ENCODE results near the gene ALAD.

DNA sequence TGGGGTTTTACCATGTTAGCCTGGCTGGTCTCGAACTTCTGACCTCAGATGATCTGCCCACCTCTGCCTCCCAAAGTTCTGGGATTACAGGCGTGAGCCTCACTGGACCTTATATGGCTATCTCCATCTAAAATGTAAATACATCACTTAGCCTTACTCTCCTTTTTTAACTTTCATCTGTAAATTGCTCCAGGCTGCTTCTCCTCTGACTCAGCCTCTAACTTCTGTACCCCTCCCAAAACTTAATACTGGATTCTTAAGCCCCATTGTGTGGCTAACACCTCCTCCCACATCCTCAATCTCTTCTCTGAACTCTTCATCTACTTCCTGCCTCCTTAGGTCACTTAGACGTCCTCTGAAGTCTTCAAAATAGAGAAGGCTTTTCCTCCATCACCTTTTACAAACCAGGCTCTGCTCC lies 4.0 kb downstream of the SNX30 start:
- RRBS, result no CpG with 5 or more reads among the region's 3 CpGs

DNA sequence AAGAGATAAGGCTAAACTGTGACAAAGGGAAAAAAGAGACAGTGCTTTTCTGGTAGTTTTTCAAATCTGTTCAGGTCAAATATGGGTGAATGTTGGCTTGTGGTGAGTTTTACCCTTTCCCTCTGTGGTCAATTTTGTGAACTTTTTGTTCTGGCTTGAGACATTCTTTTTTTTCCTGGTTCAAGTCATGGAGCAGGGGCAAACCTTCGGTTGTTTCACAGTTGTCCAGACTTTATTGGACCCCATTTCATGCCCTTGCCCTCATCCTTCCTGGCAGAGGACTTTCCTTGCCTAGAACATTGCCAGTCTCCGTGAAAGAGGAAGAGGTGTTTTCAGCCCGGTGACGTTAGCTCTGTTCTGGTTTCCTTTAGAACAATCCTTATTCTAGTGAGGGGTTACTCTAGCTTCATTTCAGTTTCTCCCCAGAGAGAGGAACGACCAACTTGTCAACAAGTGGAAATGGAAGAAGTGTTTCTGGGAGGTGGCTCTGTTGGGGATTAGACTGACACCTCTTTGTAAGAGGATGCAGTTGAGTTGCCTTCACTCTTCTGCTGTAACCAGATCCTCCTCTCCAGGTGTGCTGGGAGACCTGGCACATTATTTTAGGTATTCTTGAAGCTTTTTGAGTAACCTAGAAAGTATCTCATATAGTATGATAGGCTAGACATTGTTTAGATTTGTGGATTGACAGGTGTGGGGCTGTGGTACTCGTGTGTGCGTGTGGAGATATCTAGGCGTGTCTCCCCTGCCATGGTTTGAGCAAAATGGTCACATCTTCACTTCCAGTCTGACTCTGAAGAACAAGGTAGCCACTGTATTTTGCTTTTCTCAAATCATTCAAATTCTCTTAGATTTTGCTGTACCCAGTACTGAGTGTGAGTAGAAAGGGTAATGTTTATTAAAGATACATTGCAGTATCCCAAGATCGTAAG lies 21.5 kb downstream of the SNX30 start:
- RRBS, result no CpG with 5 or more reads among the region's 9 CpGs

- RRBS, result no CpG with 5 or more reads among the region's 9 CpGs
These were observed 54.3 kb downstream of the SLC46A2 start for GRCh38 chr9:112836270-112836785.

GRCh38 chr9:112862047-112862546 lies 28.6 kb downstream of the SLC46A2 start:
- RRBS, result no CpG with 5 or more reads among the region's 6 CpGs

- RRBS, result no CpG with 5 or more reads among the region's 8 CpGs
These were observed 5.1 kb downstream of the SLC31A2 start for GRCh38 chr9:113155754-113156427.

DNA sequence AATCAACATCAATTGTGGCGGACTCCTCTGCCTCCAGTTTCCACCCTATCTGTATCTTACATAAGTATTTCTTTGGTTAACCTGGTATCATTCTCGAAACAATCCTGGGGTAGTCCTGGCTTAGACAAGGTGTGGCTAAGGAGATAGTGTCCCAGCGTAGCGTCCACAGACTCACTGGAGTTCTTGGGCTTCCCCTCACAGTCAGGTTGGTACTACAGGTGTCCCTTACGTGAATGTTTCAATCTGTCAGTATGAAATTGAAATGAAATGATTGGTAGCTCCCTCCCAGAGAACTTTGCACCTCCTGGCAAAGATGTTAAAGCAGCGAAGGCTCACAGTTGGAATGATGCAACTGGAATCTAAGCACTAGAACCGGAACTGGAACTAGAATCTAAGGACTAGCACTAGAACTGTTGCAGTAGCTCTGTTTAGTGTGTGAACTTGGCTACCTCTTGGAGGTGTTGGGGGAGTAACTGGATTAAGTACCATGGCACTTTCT lies 1.1 kb downstream of the SLC31A1 start:
- RRBS, result no CpG with 5 or more reads among the region's 7 CpGs

GRCh38 chr9:113227942-113228680 lies 6.8 kb downstream of the SLC31A1 start:
- RRBS, result no CpG with 5 or more reads among the region's 4 CpGs

- RRBS, result no CpG with 5 or more reads among the region's 3 CpGs
These were observed 3.7 kb upstream of the WDR31 start for GRCh38 chr9:113343536-113344379.

GRCh38 chr9:113354106-113354368 lies 4.7 kb downstream of the BSPRY start:
- RRBS, result no CpG with 5 or more reads among the region's 4 CpGs

DNA sequence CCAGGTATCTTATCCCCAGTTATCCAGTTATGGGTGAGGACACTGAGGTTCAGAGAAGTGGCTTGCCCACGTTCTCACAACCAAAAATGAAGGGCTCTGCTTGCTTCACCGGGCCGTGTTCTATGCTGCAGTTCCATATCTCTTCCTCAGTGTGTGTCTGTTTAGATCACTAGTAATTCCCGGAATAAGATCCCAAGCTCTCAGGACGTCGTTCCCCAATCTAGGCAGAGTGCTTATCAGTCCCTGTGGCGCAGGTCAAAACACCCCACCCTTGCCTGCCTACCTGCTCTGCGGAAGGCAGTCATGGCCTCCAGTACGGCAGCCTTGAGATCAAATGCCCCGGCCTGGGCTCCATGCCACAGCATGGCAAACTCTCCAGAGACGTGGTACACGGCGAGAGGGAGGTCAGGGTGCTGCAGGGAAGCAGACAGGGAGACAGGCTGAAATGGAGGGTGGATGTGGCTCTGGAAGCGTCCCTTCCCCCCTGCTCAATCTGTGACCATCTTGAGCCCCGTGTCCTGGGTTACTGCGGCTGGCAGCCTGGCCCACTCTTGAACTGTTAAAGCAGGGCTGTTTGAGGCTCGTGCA lies 12.0 kb upstream of the HDHD3 start:
- RRBS, result no CpG with 5 or more reads among the region's 17 CpGs

- RRBS, result 3% methylated on average over 5 of the region's 60 CpGs
These were observed at the start of gene ALAD for GRCh38 chr9:113400931-113401986. ALAD (minus strand) TSS chr9:113401284.

GRCh38 chr9:113409479-113409847 lies 1.0 kb downstream of the POLE3 start:
- RRBS, result no CpG with 5 or more reads among the region's 10 CpGs

DNA sequence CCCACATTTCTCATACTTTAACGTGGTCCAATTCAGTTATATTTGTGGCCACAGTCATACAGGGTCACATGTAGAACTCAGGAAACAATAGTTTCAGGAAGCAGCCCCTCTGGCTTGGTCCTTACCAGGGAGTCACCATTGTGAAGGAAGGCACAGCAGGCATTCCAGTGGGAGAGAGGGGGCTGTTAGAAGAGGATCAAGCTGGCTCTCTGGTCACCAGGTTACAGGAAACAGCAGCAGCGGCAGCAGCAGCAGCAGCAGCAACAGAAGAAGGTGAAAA lies 14.5 kb downstream of the C9orf43 start:
- RRBS, result no CpG with 5 or more reads among the region's 2 CpGs

DNA sequence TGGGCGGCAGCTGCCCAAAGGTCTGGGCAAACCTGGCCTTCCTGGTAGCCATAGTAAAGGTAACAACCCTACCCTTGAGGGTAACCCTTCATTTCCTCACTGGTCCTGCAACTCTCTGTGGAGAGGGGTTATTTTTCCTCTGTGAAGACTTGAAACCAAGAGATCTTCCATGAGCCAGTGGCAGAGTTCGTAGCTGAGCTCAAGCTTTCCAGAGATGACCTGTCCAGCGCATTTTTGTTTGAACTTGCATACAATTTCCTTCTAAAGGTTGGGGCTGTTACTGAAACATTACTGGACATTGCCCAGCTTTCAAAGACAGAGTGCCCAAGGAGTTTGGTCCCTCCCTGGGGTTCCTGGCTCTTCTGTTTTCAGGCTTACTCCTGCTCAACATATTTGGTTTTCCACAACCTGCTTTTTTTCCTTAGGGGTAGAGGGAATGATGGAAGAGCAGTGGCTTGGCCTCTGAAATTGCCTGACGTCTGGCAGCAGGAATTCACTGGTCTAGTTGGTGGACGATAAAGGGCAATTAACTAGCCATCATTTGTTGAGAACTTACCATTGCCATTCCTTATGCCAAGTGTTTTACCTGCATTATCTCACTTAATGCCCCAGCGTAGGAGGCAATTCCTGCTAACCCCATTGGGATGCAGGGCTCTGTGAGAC lies 1.1 kb downstream of the RGS3 start:
- RRBS, result no CpG with 5 or more reads among the region's 6 CpGs

GRCh38 chr9:113492139-113492830 lies 28.8 kb downstream of the RGS3 start:
- RRBS, result no CpG with 5 or more reads among the region's 9 CpGs

- RRBS, result no CpG with 5 or more reads among the region's 8 CpGs
These were observed 47.7 kb downstream of the RGS3 start for GRCh38 chr9:113510965-113511794.

- RRBS, result no CpG with 5 or more reads among the region's 10 CpGs
These were observed 77.7 kb downstream of the RGS3 start for GRCh38 chr9:113540958-113541799.

DNA sequence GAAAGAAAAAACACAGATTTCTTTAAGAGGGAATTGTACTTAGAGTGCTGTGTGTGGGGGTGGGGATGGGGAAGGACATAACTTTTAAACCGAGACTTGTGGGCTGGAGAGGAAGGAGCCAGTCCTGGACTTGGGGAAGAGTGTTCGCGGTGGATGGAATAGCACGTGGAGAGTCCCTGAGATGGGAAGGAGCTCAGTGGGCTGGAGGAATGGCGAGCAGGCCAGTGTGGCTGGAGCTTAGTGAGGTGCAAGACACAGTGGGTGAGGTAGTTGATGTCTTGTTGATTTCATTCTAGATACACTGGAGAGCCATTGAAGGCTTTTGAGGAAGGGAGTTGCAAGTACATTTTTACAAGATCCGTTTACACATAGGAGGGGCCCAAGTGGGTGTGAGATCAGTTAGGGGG lies 78.5 kb downstream of the RGS3 start:
- RRBS, result no CpG with 5 or more reads among the region's 6 CpGs

GRCh38 chr9:113574366-113574997 lies 111.0 kb downstream of the RGS3 start:
- RRBS, result no CpG with 5 or more reads among the region's 5 CpGs

DNA sequence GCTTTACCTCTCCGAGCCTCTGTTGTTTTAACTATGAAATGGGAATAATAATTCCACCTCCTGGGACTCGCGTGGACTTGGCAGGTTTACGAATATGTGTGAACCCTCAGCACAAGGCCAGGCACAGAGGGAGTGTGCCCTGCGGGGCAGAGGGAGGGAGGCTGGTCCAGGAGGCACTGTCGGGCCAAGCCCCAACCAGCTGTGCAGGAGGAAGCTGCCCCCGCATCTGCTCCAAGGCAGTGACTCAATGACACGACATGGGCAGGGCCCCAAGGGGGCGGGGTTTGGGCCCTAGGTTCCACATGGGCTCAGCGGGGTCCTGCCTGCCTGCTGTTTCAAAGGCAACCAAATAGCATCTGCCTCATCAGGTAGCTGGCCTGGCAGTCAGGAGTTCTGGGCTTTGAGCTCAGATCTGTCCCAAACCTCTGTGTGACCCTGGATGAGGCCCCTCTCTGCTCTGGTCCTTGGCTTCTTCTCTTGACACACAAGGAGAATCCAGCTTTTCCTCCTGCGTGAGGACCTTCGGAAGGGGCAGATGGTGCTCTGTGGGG lies 138.6 kb downstream of the RGS3 start:
- RRBS, result no CpG with 5 or more reads among the region's 12 CpGs

Measured in GM19239 (cell line).